Duodenum (tissue), 1 donor: ENCODE measurements around a stretch of chr10.

DNA sequence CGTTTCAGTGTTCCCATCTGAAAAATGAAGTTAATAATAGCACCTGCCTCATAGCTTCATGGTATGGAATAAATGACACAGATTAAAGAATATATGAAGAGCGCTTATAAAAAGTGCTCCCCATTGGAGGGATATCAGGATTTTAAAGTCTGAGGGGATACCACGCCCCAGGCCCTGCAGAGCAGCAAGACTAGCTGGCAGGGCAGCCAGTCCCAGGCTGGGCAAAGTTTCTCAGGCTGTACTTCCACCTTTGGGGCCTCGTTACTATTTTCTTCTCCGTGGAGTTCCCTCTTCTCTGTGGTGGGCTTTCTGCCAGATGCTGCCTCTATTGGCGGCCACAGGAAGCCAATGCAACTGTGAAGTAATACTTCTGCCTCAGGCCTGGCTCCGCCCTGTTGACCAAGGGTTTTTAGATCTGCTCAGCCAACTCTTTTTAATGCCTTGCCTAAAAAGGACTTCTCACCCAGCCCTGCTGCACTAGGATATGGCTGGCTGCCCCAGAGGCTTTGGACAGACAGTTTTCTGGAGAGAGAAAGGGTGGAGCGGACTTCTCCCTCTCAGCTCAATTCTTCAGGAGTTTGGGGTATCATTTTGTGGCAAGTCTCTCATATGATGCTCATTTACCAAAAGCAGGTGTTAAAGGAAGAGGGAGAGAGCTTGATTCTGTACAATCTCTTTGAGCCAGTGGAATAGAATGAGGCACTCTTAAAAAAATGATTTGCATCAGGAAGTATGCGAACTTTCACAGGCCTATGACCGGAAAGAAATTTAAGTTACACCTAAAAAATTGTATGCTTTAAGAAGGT is 67.4 kb downstream of the HHEX start:
- PRO-cap, result no peak

DNA sequence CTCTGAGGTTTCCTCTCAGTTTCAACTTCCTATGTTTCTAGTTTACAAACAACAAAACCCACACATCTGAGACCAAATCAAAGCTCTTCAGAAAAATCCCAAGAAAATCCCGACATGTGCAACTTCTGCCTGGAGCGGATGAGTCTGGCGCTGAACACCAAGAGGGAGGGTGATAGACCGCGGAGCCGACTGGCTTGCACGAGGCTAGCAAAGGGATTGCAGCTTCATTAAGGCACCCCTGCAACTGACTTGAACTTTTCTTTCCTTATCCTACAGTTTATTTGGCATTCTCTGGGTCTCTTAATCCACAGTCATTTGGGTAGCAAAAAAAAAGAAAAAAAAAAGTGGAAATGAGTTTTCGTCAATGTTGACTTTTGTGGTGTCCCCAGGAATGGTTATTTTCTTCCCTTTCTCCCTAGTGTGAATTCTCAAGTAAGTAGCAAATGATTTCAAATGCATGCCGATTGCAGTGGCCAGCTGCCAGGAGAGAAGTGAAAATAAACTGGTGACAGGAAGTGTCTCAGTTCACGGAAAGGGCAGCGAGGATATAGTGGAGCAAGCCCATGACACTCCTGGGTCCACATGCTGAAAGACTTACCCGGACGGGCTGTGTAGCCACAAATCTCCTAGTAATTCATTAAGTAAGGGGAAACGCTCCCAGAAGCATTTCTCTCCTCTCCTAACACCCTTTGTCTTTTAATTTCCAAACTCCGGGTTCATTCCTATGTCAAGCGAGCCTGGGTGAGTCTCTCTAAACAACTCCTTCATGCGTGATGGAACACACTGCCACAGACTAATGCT is 125.3 kb downstream of the CYP26A1 start:
- PRO-cap, result unidirectional peak, plus-strand start at position 575 of the sequence

- PRO-cap, result no peak
Measured at GRCh38 chr10:93386475-93387220, 95.5 kb downstream of the MYOF start.

DNA sequence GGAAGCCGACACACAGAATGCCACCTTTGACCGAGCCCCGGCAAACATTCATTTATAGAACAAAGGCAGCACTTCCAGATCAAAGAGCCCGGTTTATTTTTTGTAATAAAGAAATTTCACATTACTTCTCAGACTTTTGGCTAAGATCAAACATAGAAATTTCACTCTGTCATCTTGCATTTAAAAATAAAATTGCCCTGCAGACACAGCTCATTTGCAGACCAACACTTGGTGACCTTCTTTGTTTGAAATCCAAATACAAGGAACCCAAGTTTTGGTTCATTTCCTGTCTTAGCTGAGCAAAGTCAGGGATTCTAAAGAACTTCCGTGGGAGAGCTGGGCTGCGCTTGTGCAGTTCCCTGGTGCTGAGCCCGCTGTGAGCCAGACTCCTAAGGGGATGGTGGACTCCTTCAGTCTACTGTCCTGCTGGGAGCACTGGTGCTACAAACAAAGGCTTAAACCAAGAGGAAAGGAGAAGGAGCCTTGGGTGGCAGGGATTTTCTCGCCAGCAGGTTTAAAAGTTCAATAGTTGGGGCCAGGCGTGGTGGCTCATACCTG is 60.1 kb downstream of the MYOF start:
- PRO-cap, result no peak

- PRO-cap, result no peak
Measured at GRCh38 chr10:93435896-93436368, 46.2 kb downstream of the MYOF start.

- PRO-cap, result no peak
Measured at GRCh38 chr10:93468337-93469089, 13.6 kb downstream of the MYOF start.

GRCh38 chr10:93701825-93702000 is 679 bp downstream of the FRA10AC1 start:
- PRO-cap, result no peak

DNA sequence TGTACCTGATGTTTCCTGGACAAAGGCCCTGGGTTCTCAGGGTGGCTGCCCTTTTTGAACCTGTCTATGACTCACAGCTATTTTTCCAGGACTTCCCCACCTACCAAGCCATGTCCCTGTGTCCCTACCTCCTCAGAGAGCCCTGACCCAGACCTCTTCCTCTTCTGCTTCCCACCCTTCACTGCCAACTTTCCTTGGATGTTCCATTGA is 149.4 kb downstream of the NOC3L start:
- PRO-cap, result no peak

DNA sequence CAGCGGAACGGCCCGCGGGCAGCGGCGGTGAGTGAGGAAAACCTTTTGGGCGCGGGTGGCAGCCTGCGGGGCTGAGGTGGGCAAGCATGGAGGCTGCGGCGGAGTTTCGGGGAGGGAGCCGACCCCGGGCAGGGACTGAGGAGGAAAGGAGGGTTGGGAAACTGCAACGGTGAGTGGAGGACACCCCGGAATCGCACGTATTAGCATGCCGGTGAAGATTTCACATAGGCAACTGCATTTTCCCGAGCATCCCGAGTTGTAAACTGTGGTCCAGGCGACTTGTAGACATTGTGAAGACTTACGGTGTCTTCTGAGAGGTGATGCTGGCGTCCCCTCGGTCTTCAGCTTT is 312 bp downstream of the HELLS start:
- PRO-cap, result no peak

- PRO-cap, result no peak
Measured at GRCh38 chr10:94747649-94748365, 14.7 kb upstream of the CYP2C19 start.

- PRO-cap, result no peak
Measured at GRCh38 chr10:95066820-95068054, 2.1 kb downstream of the CYP2C8 start.

- PRO-cap, result no peak
Measured at GRCh38 chr10:95276272-95276564, 14.6 kb downstream of the PDLIM1 start.

- PRO-cap, result no peak
Measured at GRCh38 chr10:95280673-95281153, 10.1 kb downstream of the PDLIM1 start.

DNA sequence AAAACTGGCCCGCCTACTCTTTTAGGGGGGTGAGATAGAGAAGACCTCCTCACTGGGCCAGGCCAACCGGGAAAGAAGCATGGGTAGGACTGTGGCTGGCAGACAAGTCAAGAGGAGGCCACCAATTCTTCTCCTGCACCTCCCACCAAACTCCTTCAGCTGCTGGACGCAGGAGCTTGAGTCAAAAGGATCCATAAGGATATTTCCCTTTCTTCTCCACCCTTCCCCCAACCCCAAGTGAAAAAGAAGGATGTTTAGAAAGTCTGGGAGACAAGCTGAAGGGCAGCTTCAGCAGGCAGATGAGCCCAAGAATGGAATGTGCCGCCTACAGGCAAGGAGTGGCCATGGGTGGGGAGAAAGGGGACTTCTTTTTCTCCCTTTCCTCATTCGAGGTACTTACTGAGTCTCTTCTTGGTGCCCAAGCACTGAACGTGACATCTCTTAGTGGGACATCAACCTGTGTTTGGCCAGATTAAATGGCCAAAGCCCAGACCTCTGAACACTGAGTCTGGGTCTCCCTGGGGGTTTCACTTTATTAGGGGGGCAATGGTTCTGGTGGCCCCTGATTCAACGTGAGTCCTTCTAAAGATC is 1.2 kb downstream of the PDLIM1 start:
- PRO-cap, result bidirectional peak, plus-strand start at position 308 of the sequence, minus-strand start at position 157 of the sequence

DNA sequence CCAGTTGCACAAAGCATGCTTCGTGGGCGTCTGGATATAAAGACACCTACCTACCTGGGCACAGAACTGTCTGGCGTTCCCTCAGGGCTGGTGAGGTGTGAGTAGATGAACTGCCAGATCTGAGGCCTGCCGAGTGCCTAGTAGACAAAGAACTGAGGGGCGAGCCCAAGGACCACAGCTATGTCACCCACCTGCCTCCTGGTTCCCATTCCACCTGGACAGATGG is 4.9 kb upstream of the PDLIM1 start:
- PRO-cap, result no peak

DNA sequence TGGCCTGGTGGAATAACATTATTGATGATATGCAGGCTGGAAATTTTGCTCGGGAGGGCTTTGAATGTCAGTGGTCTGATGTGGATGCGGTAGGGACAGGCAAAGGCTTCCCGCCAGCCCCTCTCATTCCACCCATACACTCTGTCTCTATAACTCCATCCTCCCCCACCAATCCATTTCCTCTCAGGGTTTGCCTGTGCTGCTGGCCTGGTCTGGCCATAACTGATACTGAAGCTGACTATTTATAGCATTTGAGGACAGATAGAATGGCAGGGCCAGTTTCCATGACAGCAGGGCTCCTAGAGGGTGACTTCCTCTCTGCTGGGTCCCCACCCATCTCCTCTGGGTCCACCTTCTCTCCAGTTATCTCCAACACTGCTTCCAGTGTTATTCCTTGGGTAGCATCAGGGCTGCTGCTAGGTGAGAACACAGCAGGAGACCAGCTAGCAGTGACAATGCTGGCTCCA is 6.6 kb upstream of the PDLIM1 start:
- PRO-cap, result no peak

DNA sequence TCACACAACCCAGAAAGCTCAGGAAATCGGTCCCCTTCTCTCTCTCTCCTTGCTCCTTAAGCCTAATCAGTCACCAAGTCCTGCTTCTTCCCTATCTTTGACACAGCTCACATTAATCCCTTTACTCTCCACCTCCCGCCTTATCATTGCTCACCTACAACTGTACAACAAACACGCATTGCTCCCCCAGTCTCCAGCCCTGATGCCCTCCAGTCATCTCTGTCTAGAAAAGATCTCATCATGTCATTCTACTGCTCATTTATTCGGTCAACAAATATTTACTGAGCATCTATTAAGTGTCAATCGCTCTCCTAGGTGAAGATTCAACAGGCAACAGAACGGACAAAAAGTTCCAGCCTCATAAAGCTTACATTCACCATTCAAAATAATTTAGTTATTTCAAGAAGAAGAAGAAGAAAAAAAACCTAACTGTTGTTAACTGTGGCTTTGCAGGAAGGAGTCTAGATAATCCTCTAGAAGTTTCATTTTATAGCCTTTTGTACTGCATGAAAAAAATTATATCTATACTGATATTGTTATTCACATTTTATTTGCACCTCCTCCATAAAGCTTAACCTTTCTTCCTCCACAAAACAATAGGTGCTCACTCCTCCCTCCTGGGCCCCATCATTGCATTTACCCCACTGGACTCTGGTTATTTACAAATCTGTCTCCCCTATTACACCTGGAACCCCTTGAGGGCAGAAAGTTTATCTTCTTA is 71.9 kb upstream of the PDLIM1 start:
- PRO-cap, result no peak

- PRO-cap, result no peak
Measured at GRCh38 chr10:95389654-95390334, 99.0 kb upstream of the PDLIM1 start.

DNA sequence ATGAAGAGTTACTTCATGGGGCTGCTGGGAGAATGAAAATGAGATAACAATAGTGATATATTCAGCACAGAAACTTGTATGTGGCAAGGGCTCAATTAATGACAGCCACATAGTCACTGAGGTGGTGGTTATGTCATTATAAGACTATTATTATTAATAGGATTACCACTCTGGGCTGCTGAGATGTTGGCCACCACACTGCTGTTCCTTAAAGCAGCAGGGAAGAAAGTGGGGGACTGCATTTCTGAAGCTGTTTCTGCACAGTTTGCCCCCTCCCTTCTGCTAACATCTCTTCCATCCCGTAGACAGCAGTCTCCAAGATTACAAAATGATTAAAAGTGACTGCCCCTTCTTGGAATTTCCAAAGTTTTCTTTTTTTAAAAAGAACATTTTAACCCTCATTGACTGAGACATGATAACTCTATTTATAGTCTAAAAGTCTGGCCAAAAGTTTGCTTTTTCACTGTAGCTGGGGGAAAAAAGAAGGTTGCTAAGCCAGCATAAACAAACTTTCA is 100.5 kb upstream of the PDLIM1 start:
- PRO-cap, result no peak

GRCh38 chr10:95445090-95445820 is 115.9 kb downstream of the SORBS1 start:
- PRO-cap, result unidirectional peak, minus-strand start at chr10:95445381